Right cardiac atrium (tissue), 1 donor: Measurements from ENCODE around the gene TMEM47.

DNA sequence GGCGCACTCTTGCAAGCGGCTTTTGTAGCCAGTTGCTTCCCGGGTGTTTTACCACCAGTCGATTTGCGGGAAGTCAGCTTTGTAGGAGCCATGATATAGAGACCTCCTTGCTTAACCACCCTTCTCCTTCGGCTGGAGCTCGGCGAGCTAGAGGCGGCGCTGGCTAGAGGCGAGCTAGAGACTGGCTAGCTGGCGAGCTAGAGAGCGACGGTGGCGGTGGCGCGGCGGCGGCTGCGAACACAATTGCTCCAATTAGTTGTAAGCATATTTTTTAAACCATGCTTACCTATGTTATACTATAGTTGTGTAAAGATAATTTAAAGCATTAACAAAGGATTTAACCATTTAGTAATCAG, 72.1 kb downstream of the IL1RAPL1 start:
- PRO-cap = no peak

DNA sequence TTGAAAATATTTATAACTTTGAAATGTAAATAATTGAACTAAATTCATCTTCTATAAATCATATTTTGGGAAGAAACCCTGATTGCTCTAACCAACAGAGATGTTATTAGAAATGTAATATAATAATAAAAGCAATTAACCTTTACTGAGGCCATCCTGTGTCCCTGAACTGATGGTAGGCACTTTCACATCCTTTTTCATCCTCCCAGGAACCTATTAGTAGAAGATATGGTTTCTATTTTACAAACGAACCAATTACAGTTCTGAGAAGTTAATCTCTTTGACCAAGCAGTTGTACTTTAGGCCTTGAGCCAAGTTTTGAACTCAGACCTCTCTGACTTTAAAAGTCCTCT, 789.3 kb upstream of the MAGEB2 start:
- PRO-cap = no peak

DNA sequence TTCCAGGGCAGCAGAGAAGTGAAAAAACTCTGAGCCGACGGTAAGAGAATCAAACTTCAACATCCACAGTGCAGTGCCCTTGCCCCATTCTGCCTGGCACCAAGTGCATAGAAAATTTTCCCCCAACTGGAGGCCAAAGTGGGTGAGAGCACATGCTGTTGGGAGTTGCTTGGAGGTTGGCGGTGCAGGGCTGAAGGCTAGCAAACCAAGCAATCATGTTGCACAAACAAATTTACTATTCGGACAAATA, 36.1 kb upstream of the GK start:
- PRO-cap = no peak

GRCh38 chrX:30649702-30650598, 3.3 kb upstream of the GK start:
- PRO-cap = no peak

DNA sequence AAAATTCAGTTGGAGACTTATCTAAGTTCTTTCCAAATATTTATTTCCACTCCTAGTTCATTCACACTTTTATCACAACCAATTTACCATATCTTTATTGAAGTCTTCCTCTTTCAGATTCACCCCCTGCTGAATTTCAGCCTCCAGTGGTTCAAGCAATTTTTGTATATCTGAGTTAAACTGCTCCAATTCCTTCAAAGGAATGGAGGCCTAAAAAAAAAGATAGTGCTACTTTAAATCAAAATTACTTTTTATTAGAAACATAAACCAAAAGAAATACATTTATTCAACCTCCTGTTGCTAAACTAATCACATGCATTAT, 863.1 kb downstream of the DMD start:
- PRO-cap = no peak

GRCh38 chrX:32380447-32380784, 830.9 kb downstream of the DMD start:
- PRO-cap = no peak

- PRO-cap = no peak
Measured at GRCh38 chrX:32593399-32593726, 618.0 kb downstream of the DMD start.

- PRO-cap = no peak
Measured at GRCh38 chrX:34629541-34630086, 27.5 kb downstream of the TMEM47 start.

- PRO-cap = no peak
Measured at GRCh38 chrX:34654939-34655477, 2.1 kb downstream of the TMEM47 start.

- PRO-cap = bidirectional peak, plus-strand start at chrX:34657484, minus-strand start at chrX:34657285
Measured at GRCh38 chrX:34657179-34658182, at the start of gene TMEM47. Gene TMEM47 (minus strand): TSS chrX:34657285.

- PRO-cap = no peak
Measured at GRCh38 chrX:37348125-37348576, 1.0 kb upstream of the PRRG1 start.

DNA sequence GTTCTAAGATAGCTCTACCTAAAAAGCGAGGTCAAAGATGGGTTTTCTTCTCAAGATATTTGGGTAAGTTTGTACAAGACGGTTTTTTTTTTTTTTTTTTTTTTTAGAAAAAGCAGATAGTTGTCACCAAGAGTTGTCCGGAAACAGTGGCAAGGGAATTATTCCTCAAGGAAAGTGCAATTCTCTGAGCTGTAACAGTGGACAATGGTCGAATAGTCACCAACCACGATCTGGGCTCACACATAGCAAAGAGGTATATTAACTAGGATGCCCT, 650 bp upstream of the PRRG1 start:
- PRO-cap = no peak

DNA sequence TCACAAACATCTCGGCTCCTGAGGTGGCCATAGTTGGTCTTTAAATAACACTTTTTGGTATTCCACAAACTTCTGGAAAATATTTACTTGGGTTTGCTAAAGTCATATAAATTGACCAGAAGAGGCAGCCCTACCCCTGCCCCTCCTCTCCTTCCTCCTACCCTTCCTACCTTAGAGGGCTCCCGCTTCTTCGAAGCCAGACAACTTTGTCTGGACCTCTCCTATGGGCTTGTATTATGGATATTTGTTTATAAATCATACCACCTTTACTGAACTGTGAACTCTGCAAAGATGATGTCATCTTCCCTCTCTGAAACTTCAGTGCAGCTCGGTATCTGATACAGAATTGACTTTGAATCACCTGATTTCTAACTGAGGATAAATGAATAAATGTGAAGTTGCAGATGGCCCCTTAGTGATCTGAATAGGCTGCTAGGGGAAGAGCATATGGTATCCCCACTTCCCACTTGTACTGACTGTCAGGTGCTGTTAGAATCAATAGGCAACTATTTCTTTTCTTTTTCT, 1.1 kb upstream of the OTC start:
- PRO-cap = no peak

GRCh38 chrX:38803229-38803496, 1.9 kb downstream of the MID1IP1 start:
- PRO-cap = no peak

DNA sequence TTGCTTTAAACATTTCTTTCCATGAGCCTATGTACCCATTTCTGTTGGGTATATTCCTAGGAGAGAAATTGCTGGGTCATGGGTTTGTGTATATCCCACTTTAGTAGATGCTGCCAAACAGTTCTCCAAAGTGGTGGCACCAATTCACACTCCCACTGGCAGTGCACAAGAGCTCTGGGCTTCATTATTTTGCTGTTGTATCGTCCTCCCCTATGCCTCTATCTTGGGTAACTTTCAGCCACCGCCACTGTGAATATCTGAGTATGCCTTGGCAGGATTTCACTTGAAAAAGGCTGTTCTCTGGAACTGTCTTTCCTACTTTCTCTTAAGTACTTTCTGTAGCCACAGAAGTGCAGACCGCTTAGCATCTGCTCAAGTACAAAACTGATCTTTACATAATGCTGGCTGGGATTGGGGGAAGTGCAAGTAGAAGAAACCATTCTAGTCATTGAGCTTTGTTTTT, 77.3 kb downstream of the MID1IP1 start:
- PRO-cap = no peak

- PRO-cap = no peak
Measured at GRCh38 chrX:39174371-39175487, 373.5 kb downstream of the MID1IP1 start.

- PRO-cap = no peak
Measured at GRCh38 chrX:39645023-39645408, 452.7 kb downstream of the BCOR start.

- PRO-cap = bidirectional peak, plus-strand start at chrX:39755952, minus-strand start at chrX:39755786
Measured at GRCh38 chrX:39754966-39756129, 342.4 kb downstream of the BCOR start.

DNA sequence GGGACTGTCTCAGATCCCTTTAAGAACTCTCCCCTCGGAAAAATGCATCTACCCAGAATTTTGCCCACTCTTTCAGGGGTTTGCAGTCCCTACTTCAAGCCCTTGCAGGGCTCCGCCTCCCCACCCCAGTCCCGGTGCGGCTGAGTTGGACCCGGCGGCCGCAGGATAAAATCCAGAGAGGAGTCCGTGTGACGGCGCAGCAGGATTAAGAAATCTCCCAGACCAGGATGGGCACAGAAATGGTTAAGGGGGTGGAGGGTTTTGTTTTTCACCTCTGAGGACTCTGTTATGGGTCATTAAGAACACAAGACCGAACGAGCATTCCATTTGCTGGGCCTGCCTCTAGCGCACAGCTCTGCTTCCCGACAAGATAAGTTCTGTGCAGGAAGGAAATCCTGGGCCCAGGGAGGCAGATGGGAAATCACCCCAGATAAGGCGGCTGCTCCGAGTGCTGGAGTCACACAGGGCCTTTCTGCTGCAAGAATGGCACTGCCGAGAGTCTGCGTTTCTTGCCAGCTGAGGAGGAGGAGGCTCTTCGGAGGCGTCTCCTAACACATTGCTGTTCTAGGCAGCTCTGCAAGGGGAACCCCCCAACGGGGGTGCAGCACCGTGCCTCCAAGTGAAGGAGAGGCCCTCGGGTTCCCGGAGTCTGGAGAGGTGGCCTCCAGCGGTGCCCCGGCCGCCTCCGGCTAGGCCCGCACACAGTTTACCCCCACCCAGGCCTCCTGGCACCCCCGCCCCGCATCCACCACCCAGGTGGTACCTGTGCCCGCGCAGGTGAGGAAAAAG, 277.6 kb downstream of the BCOR start:
- PRO-cap = no peak

DNA sequence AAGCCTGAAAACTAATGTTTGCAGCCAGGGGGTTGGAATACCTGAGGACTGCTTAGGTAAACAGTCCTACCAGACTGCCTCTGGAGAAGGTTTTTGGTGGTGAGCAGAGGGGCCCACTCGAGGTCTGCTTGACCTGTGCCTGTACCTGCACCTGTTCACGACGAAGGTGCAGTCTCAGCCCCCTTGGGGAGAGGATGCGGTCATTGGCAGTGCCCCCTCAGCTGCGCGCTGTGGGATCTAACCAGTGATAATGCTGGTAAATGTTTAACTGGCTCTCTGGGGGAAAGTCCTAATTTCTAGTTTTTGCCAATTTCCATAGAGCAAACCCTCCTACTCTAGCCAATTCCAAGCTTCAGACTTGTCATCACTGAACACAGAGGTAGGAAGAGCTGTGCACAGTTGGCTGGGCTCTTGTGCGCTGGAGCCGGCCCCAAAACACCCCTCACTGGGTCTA, 271.0 kb downstream of the BCOR start:
- PRO-cap = no peak